ENCODE measurements around a stretch of chr12.

DNA sequence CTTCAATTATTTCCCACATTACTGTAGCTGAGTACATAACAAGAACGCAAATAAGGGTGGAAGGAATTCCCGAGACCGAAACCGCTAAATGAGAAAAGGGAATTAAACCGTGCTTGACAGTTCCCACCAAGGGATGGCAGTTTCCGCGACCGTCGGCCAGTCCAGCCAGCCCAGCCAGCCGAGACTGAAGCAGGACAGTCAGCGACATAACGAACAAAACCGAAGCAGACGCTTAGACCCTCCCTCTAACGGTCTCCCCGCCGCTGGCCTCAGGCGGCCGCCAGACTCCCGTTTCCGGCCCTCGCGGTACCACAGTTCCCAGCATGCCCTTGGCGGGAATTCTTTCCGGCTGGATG lies 663 bp upstream of the RIC8B start:
- PRO-cap = bidirectional peak, plus-strand start outside the sequence, minus-strand start at position 271 of the sequence
- RAMPAGE, long total RNA = no peak

DNA sequence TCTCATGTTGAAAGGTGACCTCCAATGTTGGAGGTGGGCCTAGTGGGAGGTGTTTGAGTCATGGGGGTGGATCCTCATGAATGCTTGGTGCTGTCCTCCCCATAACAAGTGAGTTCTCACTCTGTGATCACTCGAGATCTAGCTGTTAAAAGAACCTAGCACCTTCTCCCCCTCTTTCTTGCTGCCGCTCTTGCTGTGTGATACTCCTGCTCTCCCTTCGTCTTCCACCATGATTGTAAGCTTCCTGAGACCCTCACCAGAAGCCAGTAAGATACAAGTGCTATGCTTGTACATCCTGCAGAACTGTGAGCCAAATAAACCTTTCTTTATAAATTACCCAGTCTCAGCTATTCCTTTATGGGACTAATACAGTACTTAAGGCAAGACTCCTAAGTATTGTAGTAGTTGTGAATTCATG lies 59.3 kb downstream of the RIC8B start:
- PRO-cap = no peak
- RAMPAGE, long total RNA = no peak

DNA sequence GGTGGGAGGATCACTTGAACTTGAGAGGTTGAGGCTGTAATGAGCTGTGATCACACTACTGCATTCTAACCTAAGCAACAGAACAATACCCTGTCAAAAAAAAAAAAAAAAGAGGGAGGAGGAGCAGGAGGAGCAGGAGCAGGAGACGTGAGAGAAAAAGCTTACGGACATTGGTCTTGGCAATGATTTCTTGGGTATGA lies 63.9 kb downstream of the RIC8B start:
- PRO-cap = no peak
- RAMPAGE, long total RNA = no peak

GRCh38 chr12:106959724-106960118 lies 4.0 kb downstream of the TMEM263 start:
- PRO-cap = no peak
- RAMPAGE, long total RNA = no peak

DNA sequence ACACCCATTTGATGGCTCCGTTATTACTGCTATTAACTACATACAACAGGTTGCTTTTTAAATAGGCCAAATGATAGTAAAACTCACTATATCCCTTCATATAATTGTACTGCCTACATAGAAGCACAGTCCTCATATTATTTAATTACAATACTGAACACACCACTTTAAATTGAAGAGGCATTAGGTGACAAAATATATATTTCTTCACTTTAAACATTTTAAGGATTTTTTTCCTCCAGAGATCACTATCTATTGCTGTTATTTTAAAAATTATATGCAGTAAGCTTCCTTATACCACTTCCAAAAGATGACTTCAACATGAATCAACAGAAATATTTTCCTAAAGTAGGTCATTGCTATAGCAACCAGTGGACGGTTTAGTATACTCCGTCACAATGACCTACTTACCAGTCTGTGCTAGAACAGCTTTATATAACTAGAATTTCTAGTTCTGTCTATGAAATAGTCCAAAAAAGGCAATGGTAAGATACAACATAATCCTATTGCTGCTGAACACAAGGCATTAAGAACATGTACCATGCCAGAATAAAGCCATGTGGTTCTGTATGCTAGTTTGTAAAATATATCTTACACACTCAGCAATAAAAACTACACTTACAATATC lies 40.6 kb upstream of the MTERF2 start:
- PRO-cap = no peak
- RAMPAGE, long total RNA = no peak

GRCh38 chr12:107093735-107094123 lies 380 bp upstream of the CRY1 start:
- PRO-cap = no peak
- RAMPAGE, long total RNA = no peak

DNA sequence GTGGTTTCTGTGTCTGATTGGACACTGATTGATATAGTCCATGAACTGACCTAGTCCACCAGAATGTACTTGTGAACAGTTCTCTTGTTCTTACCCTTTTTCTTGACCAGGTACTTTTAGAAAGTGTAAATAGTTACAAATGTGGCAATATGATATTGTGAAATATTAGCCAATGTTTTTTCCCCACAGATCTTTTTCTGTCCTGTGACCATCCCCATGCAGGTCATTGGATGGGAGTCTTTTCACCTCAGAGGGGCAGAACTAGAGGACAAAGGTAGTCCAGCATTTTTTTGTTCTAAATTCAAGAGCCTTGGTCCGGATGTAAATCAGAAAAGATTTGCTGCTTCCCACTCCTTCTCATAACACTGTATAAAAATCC lies 8.3 kb upstream of the CRY1 start:
- PRO-cap = no peak
- RAMPAGE, long total RNA = no peak

DNA sequence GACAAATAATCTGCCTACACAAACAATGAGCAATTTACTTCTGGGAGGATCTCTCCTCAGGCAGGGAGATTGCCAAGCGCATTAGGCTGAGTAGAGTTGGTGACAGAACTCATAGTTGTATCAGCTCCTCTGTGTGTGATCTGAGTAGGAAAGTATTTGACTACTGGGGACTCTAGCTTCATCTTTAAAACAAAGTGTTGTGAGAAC lies 1.1 kb upstream of the PWP1 start:
- PRO-cap = no peak
- RAMPAGE, long total RNA = no peak

GRCh38 chr12:107780291-107780754 lies 5.8 kb downstream of the ASCL4 start:
- PRO-cap = no peak
- RAMPAGE, long total RNA = no peak

GRCh38 chr12:108312900-108313165 lies 26.3 kb downstream of the CMKLR1 start:
- PRO-cap = no peak
- RAMPAGE, long total RNA = no peak

DNA sequence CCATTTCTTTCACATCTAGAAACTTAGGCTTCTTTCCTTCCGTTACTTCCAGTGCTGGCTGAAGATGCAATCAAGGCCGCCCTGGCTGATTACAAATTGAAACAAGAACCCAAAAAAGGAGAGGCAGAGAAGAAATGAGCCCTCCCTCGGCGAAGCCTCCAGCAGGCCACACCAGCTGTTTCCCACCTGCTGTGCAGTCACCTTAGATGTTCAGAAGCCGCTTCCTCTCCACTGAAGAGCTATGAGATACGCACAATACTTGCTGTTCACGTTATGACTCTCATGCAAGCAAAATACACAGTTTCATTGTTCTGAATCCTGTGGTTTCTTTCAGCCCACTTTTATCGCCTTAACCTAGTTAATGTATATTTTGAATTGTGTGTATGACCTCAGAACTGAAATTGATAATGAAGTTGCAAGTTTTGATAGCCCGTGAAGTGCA lies 6.4 kb downstream of the ISCU start:
- PRO-cap = no peak
- RAMPAGE, long total RNA = no peak

DNA sequence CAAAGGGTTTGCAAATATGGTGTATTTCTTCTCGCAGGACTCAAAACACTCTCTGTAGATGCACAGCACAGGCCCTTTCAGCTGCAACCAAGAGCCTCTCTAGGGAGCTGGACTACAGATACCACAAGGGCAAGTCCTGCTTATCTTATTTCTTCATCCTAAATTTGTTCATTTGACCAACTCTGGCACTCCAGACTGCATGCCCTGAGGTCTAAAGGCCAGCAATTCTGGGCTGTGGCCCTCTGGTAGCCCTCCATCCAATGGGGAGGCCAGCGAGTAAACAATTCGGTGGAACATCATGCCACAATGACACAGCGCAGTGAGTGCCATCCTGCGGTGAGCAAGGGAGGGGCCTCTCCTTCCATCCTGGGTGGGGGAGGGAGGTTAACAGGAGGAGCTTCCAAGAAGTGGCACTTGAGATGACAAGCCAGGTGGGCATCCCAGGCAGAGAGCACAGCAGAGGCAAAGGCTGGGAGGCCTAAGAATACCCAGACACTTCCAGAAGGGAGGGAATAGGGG lies 659 bp upstream of the SELPLG start:
- PRO-cap = no peak
- RAMPAGE, long total RNA = no peak

DNA sequence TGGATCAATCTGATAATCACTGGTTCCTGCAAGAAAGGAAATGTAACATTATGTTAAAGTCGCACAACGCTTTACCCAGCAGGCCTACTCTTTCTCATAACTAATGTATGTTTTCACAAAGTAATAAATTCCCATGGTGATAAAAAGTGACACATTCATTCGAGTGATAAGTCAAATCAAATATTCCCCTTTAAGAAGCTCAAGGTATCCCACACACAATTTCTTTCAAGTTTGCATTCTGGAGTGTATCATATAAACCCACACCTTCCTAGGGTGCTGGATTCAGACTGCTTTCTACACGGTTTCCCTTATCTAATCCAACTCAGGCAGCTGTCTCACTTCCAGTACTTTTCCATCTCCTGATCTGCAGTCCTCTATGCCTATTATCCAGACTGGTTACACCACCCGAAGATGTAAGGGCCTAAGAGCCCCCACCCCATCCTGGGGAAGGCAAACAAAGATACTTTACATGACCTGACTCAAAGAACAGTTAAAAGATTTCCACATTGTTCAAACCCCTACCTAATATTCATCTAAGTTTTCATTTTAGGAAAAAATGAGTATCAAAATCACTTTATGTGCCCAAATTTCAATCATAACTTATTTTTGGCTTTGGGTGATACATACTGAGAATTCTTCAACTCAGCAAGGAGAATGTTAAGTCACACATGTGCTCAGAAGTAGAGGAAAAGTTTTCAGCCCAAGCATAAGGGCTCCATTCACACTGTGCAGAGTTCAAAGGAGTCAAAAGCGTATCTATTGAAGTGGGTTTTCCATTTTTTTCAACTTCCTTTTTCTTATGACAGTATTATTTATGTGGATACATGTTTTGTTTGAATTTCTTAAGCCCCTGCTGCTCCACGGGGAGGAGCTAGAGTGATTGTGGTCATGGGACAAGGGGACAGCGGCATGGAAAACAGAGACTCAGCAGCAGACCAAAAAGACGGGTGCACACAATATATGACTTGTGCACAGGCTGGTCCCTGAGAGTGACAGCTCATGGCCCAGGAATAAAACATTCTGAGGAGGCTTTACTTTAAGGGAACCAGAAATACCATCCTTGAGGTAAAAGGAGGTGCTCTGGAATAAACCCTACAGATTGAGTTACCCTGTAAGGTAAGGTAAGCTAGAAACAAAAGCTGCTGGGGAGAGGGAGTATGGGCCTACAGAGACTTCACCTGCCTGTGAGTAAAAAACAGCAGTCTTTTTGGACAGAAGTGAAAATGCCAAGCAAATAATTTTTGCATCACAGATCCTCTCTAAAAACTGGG lies 41.7 kb downstream of the CORO1C start:
- PRO-cap = no peak
- RAMPAGE, long total RNA = no peak

GRCh38 chr12:108721223-108721586 lies 10.1 kb downstream of the CORO1C start:
- PRO-cap = no peak
- RAMPAGE, long total RNA = no peak

- PRO-cap = no peak
- RAMPAGE, long total RNA = no peak
These were observed 37.4 kb upstream of the CORO1C start for GRCh38 chr12:108768492-108769327.

GRCh38 chr12:108810607-108811685 lies 46.4 kb downstream of the SSH1 start:
- PRO-cap = no peak
- RAMPAGE, long total RNA = no peak

GRCh38 chr12:108821798-108822335 lies 35.5 kb downstream of the SSH1 start:
- PRO-cap = no peak
- RAMPAGE, long total RNA = no peak

GRCh38 chr12:108838027-108838836 lies 19.2 kb downstream of the SSH1 start:
- PRO-cap = no peak
- RAMPAGE, long total RNA = no peak

GRCh38 chr12:108850798-108851731 lies 6.3 kb downstream of the SSH1 start:
- PRO-cap = no peak
- RAMPAGE, long total RNA = no peak

DNA sequence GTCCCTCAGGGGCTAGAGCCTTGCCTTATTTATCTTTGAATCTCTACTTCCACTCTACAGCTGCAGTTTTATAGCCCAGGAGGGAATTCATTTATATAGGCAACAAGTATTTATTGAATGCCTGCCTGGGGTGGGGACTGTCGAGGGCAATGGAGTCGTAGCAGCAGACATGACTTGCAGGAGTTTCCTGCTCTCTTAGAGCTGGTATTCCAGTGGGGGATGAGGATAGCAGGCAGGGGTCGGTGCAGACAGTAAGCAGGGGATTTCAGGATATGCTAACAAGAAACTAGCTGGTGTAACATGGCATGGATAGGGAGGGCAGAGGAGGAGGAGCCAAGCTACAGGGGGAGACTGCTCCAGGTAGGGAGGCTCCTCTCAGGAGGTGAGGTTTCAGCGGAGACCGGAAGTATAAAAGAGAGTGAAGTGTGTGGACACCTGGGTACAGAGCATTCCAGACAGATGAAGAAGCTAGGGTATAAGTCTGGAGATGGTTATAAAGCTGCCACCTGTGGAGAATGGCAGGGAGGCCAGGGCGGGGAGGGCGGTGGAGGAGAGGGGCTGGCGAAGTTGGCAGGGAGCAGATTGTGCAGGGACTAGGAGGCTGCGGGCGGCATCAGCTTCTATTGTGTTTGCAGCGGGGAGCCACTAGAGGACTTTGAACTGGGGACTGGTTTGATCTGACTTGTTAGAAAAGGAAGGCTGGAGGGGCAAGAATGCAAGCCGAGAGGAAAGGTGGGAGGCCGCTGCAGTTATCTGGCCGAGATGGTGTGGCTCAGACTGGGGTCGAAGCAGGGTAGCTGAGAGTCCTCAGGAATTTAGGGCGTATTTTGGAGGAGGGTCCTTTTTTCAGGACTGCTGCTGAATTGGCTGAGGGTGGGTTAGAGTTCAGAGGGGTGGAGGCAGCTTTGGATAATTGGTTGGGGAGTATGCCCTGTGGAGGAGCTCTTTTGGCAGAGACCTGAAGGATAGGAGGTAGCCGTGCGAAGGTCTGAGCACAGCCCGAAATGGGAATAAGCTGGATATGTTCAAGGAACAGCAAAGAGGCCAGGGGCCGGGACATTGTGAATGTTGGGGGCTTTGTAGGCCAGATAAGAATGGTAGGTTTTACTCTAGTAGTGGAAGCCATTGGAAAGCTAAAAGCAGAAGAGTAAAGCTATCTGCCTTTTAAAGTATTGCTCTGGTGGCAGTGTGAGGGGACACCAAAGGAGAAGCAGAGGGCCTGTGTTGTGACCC lies 17.5 kb downstream of the USP30 start:
- PRO-cap = no peak
- RAMPAGE, long total RNA = no peak

Measured in OCI-LY7 (cell line).